Ishikawa (cell line): ENCODE data around the gene DIP2A.

DNA sequence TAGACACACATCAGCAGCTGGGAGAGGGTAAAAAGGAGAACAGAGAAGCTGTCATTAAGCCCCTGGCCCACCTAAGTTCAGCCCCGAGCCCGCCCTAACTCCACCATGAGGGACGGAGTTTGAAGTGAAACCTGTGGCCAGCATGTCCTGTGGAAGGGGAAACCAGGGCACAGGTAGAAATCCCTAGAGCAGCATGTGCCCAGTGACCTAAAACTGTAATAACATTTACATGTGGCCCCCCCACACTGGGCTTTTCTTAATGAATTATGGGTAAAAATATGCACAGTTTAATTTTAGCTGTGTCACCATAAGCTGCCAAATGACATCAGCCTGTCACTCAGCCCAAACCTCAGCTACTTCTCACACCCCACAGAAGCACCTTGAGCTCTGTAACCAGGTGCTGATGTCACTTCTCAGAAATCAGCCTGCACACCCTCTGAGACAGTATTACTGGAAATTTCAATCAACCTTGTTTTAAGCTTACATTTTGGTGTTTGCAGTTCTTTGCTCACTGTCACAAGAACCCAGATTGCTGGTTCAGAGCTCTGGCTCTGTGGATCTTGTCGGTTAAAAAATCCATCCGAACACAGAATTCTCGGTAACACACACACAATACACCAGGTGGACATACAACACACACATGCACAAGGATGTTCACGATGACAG lies 50.0 kb upstream of the SLC19A1 start:
- RRBS: no CpG with 5 or more reads among the region's 7 CpGs

- RRBS: no CpG with 5 or more reads among the region's 10 CpGs
These were observed 35.9 kb upstream of the PCBP3 start for GRCh38 chr21:45607654-45608014.

DNA sequence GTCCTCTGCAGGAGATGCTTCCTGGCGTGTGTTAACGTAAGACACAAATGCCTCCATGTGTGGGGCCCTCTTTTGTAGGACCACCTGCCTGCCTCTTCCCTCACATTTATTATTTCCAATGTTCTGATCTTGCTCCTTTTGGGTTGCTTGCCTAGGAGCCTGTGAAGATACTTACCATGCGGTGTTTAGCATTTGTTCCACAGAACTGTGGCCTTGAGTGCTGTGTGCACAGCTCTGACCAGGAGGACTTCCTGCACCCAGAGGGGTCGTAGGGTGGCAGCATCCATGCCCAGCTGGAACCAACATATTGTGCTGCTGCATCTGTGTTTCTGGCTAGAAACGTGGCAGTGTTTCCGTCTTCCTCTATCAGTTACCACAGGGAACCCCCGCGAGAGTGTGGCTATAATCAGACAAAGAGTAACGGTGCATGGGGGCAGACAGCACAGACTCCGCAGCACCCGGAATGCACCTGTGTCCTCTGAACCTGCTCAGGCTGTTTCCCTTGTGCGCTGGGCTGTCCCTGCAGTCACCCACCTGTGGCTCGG lies 11.6 kb upstream of the PCBP3 start:
- RRBS: no CpG with 5 or more reads among the region's 13 CpGs

DNA sequence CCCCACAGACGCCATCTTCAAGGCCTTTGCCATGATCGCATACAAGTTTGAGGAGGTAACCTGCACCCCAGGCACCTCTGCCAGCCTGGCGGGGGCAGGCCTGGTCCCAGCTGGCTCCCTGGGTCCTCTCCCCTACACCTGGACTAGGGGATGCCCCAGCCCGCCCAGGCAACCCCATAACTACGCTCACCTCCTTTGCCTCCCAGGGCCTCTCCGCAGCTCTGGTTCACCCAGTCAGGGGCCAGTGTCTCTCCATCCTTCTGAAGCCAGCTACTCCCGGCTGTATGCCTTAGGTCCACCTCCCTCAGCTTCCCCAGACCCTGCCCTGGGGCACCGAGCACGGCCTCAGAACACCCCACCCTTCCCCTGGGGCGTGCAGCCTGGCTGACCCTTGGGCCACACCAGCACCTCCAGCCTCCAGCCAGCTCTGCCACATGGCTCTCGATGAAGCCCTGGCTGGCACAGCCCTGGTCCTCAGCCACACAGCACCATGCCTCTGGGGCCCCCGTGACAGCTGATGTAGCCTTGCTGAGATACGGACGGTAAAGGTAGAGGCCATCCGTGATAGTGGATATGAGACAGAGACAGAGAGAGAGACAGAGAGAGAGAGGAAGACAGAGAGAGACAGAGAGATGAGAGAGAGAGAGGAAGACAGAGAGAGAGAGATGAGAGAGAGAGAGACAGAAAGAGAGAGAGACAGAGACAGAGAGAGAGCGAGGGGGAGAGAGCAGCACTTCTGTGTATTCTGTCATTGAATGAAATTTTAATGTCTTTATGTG lies 80.3 kb upstream of the COL6A1 start:
- RRBS: no CpG with 5 or more reads among the region's 16 CpGs

GRCh38 chr21:45957929-45958571 lies 23.5 kb upstream of the COL6A1 start:
- RRBS: no CpG with 5 or more reads among the region's 7 CpGs

DNA sequence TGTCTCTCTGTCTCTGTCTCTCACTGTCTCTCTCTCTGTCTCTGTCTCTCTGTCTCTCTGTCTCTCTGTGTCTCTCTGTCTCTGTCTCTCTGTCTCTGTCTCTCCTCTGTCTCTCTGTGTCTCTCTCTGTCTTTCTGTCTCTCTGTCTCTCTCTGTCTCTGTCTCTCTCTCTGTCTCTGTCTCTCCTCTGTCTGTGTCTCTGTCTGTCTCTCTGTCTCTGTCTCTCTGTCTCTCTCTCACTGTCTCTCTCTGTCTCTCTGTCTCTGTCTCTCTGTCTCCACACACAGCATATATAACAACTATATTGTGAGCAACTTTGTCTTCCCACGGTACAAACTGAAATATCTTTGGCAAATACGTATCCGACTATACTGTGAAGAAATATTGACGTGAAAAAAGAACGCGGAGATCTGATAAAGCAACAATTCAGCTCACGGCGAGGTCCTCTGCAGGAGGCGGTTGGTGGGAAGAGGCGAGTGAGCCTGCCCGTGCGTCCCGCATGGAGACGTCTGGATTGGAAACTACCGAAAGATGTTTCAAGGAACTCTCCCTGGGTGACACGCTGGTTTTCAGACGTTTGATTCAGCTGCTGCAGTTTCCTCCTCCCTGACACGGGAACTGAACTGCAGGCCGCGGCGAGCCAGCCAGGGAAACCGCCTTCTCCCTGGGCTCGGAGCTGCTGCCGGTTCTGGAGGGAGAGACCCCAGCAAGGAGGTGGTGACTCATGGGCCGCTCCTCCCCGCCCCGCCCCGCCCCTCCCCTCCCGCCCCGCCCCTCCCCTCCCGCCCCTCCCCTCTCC lies 533 bp upstream of the COL6A1 start:
- RRBS: no CpG with 5 or more reads among the region's 31 CpGs

GRCh38 chr21:46062538-46062889 lies 35.4 kb upstream of the COL6A2 start:
- RRBS: no CpG with 5 or more reads among the region's 2 CpGs

- RRBS: 91% methylated on average over 12 of the region's 35 CpGs
These were observed 14.6 kb upstream of the COL6A2 start for GRCh38 chr21:46083157-46083836.

DNA sequence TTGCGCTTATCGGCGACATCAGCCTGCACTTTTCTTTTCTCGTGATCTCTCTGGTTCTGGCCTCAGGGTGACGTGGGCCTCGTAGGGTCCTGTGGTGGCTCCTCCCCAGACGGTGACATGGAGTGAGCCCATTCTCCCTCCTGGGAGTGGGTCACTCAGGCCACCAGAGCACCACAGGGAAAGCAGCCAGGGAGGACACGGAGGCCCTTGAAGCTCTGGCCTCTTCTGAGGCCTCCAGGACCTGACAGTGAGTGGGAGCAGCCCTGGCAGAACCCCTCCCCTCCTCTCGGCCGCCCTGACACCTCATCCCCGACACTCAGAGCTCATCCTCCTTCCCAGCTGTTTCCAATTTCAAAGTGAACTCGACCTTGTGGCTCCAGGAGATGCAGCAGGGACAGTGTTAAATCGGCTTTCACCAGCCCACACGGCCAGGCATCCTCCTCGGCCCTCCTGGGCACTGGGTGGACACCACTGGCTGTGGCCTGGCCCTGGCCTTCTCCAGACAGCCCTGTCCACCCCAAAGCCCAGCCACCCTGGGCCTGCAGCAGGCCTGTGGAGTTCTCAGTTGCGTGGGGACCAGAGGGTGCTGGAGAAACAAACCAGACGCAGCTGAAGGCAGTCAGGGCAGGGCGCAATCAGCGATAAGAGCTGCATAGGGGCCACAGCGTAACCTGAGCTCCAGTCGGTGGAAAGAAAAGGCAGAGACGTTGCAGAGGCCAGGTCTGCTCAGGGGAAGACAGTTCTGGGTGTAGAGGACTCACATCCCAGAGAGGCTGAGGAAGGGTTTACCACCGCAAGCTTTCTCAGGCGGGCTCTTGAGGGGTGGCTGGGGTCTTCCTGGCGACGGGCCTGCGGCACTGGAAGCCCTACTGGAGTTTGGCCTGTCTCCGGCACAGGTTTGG lies 27.1 kb downstream of the FTCD start:
- RRBS: no CpG with 5 or more reads among the region's 28 CpGs

- RRBS: no CpG with 5 or more reads among the region's 19 CpGs
These were observed 4.0 kb upstream of the SPATC1L start for GRCh38 chr21:46187904-46188914.

DNA sequence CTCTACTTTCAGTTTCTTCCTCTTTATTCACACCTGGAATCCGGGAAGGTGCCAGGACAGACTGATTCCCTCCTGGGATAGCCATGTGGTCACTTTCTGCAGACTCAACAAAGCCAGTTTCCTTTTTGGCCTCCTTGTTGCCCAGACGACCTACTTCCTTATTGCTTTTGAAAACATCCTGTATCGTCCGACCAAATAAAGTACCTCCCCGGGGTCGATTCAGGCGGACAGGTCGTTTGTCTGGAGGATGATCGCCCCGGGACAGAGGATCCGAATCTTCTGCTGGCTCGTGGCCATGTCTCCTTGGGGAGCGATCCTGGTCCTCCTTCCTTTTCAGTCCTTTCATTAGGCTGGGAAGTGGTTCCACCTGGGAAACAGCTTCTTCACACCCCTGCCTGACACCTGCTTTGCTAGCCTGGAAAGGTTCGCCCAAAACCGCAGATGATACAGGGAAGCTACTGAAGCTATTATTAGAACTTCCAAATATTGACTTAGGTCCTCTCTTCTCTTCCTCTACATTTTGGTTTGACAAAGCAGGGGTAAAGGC lies 1.3 kb downstream of the MCM3AP start:
- RRBS: 94% methylated on average over 6 of the region's 15 CpGs

- RRBS: no CpG with 5 or more reads among the region's 8 CpGs
These were observed 66.6 kb downstream of the PCNT start for GRCh38 chr21:46390563-46390883.

GRCh38 chr21:46431405-46432262 lies 27.1 kb upstream of the DIP2A start:
- RRBS: no CpG with 5 or more reads among the region's 40 CpGs

DNA sequence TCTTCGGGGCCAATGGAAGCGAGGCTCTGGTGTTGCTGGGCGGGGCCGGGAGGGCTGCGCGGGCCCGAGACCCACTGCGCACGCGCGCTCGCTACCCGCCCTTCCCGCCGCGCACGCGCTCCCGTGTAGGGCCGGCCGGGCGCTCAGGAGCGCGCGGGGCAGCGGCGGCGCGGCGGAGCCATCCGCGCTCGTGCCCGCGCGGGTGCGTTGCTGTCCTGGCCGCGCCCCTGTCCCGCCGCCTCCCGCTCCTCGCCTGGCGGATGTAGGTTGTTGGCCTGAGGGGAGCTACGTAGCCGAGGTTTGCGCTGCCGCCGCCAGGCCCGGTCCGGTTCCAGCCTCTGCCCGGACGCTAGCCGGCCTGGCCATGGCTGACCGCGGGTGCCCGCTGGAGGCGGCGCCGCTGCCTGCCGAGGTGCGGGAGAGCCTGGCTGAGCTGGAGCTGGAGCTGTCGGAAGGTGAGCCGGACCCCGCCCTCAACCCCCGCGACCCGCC lies at the start of gene DIP2A:
Gene DIP2A, plus strand, starts transcription at position 124 of the 492 bp plus-strand sequence.
- RRBS: 2% methylated on average over 18 of the region's 68 CpGs

DNA sequence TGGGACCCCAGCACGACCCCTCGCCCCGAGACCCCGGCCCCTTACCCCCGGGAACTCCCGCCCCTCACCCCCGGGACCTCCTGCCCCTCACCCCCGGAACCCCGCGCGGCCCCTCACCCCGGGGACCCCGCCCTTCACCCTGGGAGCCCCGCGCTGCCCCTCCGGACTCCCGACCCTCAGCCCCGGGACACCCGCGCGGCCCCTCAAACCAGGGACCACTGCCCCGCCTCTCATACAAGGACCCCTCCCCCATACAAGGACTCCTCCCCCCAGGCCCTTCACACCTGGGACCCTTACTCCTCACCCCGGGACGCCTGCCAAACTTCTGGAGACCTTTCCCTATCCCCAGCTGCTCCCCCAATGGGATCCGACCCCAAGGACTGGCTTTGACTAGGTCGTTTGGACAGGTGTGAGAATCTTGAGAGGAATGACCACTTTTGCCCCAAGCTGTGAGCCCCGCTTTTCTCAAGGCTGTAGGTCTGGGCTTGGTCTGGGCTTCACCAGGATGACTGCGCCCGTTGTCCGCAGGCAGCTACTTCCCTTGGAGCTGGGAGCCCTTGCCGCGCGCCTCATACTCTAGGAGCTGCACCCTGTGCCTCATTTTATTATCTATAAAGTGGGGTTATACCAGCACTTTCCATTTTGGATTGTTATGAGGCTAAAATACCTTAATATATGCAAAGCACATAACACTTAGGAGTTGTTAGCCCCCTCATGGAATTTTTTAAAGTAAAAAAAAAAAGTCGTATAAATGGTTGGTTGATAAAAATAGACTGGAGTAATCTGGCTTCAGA lies 972 bp downstream of the DIP2A start:
- RRBS: 6% methylated on average over 14 of the region's 34 CpGs

GRCh38 chr21:46661118-46661678 lies 25.7 kb downstream of the PRMT2 start:
- RRBS: no CpG with 5 or more reads among the region's 33 CpGs